Measurements from ENCODE around the genes NRSN2 and SRXN1.

DNA sequence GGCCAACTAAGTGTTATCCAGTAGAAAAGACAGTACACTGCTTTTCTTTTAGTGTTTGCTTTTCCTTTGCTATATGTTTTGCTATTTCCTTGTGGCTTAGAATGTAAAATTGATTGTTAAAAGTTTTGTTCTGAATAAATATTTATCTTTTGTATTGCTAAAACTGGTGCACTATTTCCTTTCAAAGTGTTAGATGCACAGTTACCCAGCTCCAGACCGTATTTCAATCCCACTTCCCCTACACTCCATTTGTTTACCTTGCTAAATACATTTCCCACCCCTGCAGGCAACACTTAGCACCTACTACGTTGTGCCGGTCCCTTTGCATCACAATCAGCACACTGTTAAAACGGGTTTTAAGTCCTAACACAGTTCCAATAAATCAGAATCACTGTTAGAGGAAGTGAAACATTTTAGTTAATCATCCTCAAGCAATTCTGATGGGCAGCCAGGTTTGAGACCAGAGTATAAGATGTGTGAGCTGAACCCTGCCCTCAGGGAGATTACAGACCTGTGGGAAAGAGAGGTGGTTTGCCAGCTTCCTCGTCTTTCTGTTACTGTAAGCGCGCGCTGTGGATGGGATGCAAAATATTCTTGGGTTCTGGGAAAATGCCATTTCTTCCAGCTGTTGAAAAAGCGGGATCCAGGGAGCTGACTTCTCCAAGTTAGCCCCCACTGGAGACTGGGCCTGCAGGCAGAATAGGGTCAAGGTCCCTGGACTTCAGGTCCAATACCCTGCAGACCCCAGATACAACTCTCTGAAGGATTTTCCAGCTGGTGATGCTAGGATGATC, 3.0 kb downstream of the ZCCHC3 start:
- RRBS, result no CpG with 5 or more reads among the region's 9 CpGs

GRCh38 chr20:305214-305426, 7.8 kb downstream of the ZCCHC3 start:
- RRBS, result no CpG with 5 or more reads among the region's 9 CpGs

DNA sequence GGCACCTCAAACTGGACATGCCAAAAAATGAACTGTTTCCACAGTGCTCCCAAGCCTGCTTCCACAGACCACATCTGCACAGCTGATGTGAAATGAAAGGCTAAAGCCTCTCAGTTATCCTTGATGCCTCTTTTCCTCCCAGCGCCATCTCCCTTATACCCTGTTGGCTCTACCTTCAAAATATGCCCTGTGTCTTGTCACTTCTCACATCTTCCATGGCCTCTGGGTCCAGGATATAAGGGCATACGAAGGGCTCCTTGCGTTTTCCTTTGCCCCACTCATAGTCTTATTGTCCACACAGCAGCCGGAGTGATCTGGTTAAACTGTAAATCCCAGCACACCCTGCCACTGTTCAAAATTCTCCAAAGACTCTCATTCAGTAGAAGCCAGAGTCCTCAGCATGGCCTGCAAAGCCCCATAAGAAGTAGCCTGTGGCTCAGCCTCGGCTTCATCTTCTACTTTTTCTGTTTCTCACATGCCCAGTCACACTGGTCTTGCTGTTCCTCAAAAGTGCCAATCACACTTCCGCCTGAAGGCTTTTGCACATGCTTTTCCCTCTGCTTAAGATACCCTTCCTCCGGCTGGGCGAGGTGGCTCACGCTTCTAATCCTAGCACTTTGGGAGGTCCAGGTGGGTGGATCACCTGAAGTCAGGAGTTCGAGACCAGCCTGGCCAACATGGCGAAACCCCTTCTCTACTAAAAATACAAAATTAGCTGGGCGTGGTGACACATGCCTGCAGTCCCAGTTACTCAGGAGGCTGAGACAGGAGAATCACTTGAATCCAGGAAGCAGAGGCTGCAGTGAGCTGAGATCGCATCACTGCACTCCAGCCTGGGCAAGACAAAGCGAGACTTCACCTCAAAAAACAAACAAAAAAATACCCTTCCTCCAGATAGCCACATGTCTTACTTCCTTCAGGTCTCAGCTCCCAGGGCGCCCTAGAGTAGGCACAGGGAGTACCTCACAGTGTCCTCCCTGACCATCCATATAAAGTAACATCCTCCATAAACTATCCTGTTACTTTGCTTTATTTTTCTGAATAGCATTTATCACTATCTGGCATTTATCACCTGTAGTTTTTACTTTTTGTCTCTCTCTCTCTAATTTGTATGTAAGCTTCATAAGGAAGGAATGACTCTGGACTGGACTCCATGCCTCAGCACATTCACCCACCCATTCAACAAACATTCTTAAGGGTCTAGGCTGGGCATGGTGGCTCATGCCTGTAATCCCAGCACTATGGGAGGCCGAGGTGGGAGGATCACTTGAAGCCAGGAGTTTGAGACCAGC, 7.3 kb downstream of the SOX12 start:
- RRBS, result no CpG with 5 or more reads among the region's 16 CpGs

DNA sequence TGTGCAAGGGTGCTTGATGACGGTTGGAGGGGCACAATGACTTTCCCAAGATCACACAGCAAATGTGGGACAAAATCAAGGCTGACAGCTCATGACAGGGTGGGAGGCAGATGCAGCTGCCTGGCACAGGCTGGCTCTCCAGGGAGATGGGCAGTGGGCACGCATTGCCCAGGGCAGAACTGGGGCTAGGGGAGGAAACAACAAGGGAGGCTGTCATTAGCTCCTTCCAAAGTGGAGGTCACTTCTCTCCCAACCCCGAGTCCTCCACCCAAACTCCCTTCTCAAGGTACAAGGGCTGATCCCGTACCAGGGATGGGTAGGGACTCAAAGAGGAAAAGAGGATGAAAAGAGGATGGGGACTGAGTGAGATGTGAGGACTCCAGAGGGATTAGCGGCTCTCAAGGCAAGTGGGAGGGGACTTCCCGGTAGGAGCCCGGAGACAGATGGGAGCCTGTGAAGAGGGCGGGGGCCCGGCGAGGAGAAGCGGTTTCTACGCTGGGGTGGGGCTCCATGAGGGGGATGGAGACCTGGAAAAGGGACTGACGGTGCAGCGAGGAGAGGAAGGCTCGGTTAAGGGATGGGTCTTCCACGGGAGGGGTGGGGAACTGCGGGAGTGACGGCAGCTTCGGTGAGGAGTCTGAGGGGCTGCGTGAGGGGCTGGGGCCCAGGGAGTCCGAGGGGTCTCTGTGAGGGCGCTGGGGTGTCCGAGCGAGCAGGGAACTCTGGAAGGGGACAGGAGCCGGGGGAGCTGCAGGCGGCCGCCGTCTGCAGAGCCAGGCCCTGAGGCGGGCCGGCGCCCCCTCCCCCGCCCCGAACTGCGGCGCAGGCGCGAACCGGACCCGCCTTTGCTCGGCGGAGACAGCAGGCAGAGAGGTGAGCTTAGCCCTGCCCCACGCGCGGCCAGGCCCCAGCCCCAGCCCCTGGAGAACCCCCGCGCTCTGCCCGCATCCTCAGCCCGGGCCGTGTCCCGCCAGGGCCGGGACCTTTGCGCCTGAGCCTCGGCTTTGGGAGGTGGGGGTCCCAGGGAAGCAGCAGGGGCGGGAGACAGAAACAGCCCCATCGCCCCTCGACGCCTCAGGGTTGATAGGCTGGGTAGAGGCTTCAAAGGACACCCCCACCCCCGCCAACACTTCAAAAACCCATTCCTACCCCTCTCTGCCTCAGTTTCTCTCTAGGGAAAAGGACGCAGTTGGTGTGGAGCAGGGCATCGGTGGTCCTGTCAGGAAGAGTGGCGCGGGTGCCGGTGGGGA, at the start of gene NRSN2:
Gene NRSN2 (plus strand): TSS at position 842 of the 1,250 bp plus-strand sequence.
- RRBS, result 2% methylated on average over 16 of the region's 63 CpGs

GRCh38 chr20:399990-400705, 8.0 kb upstream of the RBCK1 start:
- RRBS, result no CpG with 5 or more reads among the region's 6 CpGs

DNA sequence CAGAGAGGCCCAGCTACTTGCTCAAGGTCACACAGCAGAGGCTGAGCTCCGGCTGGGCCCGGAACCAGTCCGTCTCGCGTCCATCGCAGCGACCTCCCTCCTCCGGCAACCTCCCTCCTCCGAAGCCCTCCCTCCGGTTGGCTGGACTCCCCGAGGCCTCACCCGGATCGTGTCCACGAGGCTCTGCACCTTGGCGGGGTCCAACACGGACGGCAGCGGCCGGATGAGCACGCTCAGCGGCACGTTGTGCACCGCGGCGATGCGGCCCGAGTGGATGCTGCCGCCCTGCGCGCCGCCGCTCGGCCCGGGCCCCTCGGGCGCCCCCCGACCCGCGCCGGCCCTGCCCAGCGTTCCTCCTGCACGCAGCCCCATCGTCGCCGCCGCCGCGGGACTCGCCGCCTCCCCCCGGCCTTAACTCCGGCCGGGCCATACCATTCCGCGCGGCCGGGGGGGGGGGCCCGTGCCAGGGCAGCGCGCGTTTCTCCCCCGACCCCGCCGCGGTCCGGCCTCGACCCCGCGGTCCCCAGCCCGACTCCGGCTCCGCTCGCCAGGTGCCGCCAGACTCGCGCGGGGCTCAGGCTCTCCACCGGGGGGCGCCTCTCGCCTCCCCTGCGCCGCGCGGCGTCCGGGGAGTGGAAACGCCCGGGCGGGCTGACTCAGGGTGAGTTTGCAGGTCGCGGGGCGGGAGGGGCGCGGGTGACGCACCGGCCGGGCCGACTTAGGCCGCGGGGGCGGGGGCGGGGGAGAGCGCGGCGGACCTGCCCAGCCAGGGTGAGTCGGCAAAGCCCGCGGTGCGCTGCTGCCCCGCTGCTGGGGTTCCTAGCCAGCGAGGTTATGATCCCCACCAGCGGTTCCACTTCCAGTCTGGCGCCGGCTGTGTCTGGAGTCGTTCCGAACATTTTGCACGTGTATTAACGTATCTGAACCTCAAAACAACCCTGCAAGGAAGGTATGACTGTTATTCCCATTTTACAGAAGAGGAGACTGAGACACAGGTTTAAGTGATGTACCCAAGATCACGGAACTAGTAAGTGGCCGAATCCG, at the start of gene SRXN1:
Gene SRXN1 (minus strand): TSS at position 387 of the 1,044 bp plus-strand sequence.
- RRBS, result 2% methylated on average over 72 of the region's 121 CpGs

DNA sequence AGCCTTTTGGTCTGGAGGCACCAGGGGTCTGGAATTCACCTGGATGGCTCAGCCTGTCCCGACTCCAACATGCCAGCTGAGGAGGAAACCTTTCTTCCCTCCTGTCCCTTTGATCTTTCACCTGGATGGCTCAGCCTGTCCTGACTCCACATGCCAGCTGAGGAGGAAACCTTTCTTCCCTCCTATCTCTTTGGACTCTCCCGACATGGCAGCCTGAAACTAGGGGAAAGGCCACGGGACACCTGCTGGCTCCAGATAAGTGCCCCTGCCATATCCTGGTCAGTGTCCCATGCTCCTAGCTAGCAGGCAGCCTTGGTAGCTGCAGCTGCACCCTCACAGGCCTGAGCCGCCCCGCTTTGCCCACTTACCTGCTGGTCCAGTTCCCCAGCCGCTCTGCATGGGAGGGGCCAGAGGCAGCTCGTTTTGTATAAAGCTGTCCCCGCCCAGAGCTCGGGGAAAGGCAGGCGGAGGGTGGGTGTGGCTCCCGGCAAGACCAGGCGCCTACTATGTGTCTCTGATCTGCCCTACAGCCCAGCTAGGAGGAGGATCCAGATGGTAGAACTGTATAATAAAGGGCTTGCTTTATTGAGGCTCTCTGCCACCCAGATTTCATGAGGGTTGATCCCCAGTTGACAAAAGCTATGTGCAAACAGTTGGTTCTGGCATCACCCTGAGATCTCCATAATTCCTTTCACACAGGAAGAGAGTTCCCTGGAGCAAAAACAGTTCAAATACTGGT, 7.5 kb upstream of the SLC52A3 start:
- RRBS, result no CpG with 5 or more reads among the region's 12 CpGs

- RRBS, result no CpG with 5 or more reads among the region's 3 CpGs
Measured at GRCh38 chr20:835450-836170, 2.1 kb downstream of the FAM110A start.

DNA sequence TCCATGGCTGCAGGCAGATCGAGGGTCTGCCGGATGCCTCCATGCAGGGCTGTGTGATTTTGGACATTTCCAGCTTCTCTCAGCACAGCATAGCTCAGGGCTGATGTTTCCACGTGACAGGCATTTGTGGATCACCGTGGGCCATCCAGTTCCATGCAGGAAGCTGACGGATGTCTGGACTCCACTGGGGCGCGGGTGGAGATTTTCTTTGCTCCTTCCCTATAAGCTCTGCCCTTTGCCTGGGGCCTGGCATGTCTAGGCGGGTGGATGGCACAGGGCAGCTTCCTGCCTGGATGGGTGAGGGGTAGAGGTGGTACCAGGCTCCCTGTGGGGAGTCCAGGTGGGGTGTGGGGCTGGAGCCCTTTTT, 10.3 kb downstream of the FAM110A start:
- RRBS, result no CpG with 5 or more reads among the region's 8 CpGs

- RRBS, result no CpG with 5 or more reads among the region's 6 CpGs
Measured at GRCh38 chr20:996713-997090, 5.4 kb downstream of the RSPO4 start.

DNA sequence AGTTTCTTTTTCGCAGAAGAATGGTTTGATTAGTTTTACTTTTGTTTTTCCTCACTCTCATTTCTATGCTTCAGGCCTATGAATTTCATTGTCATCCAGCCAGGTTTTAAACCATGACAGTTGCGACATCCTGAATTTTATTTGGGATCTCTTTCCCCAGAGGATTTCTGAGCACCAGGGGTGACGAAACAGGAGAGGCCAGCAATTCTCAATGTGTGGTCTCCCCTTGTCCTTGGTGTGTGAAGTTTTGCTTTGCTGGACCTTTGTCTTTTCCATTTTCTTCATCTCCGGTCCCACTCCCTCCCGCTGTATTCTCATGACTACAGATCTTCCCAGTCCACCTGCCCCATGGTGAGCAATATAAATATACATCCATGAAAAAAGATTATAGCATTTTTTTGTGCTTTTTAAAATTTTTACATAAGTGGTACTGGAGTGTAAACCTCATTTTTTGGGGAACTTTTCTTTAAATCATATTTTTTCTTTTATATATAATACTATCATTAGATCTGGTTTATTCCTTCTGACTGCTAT, 4.7 kb downstream of the PSMF1 start:
- RRBS, result no CpG with 5 or more reads among the region's 5 CpGs

GRCh38 chr20:1322544-1323328, 6.2 kb downstream of the SDCBP2 start:
- RRBS, result no CpG with 5 or more reads among the region's 11 CpGs

GRCh38 chr20:1332347-1333309, 3.7 kb upstream of the SDCBP2 start:
- RRBS, result no CpG with 5 or more reads among the region's 4 CpGs

- RRBS, result no CpG with 5 or more reads among the region's 16 CpGs
Measured at GRCh38 chr20:1388376-1389499, 4.1 kb downstream of the FKBP1A start.

DNA sequence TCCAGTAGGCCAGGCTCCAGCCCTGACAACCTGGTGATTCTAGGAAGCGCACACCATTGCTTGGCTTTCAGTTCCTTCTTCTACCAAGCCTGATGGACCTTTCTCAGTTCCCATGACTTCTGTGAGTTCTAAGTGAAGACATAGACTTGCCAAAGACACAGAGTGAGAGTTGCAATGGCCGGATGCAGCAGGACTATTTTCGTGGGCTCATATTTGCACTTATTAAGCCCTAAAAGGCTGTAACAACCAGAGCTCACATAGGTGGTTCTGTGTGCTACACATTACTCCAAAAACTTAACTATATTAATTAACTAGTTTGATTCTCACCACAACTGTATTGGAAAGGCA, 21.6 kb downstream of the SIRPD start:
- RRBS, result no CpG with 5 or more reads among the region's 3 CpGs

- RRBS, result no CpG with 5 or more reads among the region's 2 CpGs
Measured at GRCh38 chr20:1803971-1804086, 91.4 kb upstream of the SIRPA start.

DNA sequence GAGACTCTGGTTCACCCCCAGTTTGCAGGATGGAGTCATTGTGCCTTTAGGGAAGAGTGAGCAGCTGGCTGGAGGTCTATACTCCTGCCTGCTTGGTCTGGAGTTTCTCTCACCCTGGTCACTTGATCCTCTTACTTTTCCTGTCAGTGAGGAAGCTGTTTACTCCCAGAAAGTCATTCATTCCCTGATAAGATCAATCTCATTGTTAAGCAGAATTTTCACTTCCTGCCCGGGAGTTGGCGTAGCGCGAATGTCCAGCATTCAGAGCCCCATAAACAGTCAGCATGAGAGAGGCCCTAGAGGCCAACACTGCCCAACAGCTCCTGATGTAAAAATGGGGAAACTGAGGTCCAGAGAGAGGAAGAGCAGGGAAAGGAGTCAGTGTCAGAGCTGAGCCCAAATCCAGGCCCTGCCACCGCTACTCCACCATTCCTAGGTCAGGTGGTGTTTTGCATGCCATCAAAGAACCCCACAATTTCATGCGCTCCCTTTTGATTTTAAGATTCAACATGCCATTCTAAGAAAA, 70.3 kb upstream of the SIRPA start:
- RRBS, result no CpG with 5 or more reads among the region's 6 CpGs

GRCh38 chr20:1893034-1893830, 2.0 kb upstream of the SIRPA start:
- RRBS, result 11% methylated on average over 2 of the region's 16 CpGs